ENCODE data around the genes SPRYD4, GLS2, ATP5F1B and RDH16.

DNA sequence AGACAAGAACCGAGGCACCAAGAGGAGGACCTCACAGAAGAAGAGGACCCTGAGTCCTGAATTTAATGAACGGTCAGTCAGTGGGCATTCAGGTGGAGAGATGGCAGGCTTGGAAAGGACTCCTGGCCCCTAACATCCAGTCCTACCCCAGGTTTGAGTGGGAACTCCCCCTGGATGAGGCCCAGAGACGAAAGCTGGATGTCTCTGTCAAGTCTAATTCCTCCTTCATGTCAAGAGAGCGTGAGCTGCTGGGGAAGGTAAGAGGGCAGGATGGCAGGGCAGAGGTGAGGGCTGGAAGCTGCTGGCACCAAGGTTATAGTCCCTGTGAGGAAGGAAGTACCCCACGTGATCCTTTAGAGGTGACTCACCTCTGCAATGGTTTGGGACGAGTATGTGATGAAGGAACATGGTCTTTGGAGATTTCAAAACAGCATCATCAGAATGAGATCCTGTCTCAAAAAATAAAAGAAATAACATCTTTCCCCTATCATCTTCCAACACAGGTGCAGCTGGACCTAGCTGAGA, 9.2 kb upstream of the MYL6B start:
- PRO-cap = no peak

DNA sequence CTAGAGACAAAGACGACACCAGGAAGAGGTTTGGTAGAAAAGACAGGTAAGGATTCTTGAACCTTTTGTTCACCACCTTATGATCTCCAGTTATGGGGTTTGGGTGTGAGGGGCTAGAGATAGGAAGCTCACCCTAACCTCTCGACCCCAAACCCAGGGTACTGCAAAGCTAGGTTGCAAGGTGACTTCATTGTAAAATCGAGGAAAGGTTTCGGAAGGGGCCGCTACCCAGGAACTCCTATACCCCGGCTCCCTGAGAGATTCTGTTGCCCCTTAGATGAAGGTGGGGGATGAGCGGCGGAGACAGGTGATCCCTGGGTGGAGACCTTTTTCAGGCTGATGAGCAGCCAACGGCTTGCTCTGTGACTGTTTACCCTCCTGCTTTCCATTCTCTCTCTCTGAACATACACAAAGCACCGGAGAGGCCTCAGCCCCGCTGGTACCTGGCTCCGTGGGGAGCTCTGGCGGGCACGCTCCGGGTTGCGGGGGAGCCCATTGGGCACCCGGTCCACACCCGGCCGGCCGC, 712 bp downstream of the SMARCC2 start:
- PRO-cap = no peak

GRCh38 chr12:56220528-56221119, 1.1 kb downstream of the RNF41 start:
- PRO-cap = no peak

GRCh38 chr12:56300839-56301495, 837 bp upstream of the CS start:
- PRO-cap = no peak

DNA sequence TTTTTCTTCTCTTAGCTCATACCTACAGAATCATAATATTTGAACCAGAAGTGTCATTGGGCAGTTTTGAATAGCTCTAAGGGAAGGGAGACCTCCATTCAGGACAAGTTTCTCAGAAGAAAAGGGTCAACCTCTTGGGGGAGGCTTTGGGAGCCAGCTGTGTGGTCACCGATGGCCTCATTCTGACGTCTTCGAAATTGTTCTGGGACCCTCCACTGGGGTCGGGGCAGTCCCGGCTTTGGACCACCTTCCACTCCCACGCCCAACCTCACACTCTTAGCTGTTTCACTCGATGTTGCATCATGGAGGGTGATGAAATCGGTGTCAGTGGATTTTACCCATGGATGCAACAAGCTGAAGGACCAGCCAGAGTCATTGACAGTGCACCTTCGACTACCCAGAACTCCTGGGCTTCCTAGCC, 1.1 kb upstream of the IL23A start:
- PRO-cap = no peak

DNA sequence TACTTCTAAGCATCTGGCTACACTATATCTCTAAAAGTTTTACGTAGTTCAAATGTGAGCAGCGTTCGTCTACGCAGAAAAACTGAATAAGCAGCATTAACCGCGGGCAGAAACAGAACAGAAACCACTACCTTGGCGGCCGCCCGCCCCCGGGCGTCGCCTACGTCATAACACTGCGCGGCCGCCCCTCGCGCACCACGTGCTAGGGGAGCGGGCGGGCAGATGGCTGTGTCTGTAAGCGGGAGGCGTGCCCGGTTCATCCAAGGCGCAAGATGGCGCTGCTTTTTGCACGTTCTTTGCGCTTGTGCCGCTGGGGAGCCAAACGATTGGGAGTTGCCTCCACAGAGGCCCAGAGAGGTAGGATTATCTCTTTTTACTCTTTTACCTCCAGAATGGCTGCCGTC, at the start of gene SPRYD4:
Gene SPRYD4 (plus strand): TSS at position 259 of the 404 bp plus-strand sequence.
- PRO-cap = bidirectional peak, plus-strand start at position 259 of the sequence, minus-strand start at position 119 of the sequence

GRCh38 chr12:56469637-56470060, 1.3 kb downstream of the SPRYD4 start:
- PRO-cap = no peak

DNA sequence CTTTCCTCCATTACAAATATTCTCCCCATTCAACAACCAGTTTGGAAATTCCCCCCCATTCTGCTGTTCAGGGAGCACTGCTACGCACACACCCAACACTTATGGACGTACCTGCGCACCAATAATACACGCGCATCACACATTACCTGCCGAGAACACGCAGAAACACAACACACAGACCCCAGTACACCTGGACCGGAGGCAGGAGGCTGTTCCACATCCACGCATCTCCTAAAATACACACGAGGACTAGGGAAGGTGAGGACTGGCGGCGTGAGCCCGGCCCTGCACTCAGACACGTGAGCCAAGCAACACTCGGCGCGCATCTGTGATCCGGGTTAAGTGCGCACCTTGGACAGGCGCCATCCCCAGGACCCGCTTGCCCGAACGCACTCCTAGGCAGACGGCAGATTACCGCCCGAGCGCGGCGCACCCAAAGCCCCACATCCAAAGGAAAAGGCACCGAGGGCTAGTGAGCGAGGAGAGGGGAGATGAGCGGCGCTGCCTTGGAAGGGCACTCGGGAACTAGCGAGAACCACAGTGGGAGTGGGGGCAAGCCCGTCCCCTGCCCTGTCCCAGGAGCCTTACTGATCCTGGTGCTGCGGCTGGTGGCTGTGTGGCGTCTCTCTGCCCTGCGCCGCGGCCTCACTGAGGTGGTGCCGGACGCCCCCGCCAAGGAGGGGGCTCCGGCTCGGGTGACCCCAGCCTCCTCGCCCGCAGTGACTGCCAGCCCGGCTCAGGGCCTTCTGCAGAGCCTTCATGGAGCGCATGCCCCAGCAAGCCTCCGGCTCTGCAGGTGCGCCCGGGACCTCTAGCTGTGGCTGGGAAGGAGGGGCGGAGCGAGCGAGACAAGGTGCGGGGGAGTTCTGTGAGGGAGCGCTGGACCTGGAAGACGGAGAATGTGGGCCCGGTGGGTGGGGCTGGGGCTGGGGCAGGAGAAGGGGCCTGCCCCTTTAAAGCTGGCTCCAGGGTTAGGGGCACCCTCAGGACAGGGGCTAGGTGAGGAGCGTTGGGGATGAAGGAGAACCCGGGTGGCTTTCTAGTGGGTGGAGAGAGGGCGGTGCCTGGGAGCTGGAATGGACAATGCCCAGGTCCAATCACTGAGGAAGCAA, at the start of gene GLS2:
Gene GLS2 (minus strand): TSS at position 813 of the 1,112 bp plus-strand sequence.
- PRO-cap = bidirectional peak, plus-strand start outside the sequence, minus-strand start at position 1,041 of the sequence

DNA sequence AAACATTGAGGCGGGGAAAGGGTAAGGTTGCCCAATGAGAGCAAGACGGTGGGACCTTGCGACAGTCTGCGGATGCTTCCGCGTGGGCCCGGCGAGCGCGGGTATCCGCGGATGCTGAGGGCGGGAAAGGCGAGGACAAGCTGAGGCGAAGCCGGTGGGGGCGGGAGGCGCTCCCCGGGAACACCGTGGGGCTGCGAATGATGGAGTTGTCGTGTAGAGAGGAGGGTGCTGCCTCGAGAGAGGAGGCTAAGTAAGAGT, 429 bp upstream of the GLS2 start:
- PRO-cap = bidirectional peak, plus-strand start at position 94 of the sequence, minus-strand start outside the sequence

DNA sequence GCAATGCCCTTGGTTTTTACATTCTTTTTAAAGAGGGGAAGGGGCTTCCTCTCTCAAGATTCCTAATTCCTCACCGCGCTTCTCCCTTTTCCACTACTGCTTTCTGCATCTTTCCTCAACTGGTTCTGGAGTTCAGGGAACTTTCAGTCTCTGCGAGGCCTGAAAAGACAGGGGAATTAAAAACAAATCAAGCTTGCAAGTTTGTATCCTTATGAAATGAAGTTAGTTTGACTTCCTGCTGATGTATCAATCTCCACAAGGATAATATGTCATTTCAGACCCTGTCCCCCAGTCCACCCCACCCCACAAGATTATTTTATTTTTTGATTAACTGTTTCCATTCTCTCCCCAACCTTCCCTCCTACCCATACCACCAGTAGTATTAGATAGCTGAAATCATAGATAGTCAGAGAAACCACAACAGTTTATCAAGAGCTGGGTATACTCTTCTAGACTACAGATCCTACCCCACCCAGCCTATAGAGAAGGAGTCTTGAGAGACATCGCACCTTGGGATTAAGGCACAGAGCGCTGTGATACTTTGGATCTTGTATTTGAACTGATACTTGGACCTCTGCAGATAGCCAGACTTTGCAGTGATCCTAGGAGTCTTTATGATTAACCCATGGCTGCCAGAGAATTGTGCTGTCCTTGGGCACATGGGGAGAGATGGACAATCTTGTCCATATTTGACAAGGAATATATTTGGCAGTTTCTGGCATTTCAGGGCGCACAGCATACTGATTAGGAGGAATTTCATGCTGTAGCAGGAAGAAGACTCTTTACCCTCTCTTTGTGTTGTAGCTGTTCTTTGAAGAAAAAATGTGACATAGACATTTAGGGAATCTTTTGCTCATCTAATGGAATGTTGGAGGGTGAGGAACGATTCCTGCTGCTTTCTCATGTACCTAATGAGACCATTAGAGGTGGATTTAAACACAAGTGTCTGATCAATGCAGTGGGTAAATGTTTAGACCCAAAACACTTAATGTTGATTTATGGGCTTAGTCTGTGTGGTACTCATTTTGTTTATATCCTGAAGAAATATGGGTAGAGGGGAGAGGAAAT, 856 bp downstream of the RBMS2 start:
- PRO-cap = no peak

DNA sequence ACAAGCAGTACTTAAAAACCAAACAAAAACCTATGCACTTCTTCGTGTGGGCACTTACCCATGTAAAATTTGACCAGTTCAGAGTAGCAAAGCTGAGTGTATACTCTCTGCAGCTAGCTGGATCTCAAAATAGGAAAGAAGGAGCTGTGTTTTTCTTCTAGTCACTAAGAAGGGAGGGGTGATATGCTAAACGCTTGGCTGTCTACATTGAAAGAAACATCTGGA, 20.0 kb downstream of the RBMS2 start:
- PRO-cap = no peak

DNA sequence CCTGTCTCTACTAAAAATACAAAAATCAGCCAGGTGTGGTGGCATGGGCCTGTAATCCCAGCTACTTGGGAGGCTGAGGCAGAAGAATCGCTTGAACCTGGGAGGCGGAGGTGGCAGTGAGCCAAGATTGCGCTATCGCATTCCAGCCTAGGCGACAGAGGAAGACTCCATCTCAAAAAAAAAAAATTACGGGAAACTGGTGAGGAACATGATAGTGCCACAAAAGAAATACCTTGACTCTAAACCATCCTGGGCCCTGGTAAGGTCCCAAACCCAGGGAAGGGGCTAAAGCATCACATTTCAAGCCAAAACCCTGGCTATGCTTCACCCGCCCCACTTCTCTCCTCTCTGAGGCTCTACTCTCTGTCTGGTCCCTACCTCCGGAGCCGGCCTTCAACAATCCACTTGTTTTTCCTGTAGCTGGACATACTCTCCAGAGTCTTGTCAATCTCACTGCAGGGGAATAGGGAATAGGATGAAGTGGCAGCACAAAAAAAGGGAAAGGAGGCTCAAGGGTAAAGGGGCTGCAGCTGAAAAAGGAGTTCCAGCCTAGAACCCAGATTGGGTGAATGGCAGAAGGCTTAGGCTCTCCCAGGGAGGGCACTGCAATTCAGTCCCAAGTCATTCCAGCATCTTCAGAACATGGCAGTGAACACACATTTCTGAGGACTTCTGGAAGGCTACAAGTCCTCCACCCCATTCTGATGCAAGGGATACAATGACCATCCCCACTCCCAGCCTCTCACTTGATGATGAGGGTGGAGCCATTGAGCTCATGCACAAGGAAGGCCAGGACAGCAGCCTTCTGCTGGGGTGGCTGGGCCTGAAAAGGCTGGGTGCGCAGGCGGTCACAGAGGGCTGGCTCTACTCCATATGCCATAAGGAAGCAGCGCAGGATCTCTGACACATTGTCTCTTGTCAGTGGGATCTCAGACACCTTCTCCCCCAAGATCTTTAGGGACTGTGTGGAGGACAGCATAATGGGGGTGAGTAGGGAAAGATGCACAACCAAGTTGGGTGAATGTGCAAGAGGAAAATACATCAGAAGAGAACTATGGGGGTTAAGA, 26.0 kb downstream of the BAZ2A start:
- PRO-cap = no peak

GRCh38 chr12:56645183-56646141, at the start of gene ATP5F1B:
ATP5F1B (minus strand) TSS chr12:56645984.
- PRO-cap = bidirectional peak, plus-strand start at chr12:56646361, minus-strand start at chr12:56645963

GRCh38 chr12:56646142-56646680, 427 bp upstream of the ATP5F1B start:
- PRO-cap = bidirectional peak, plus-strand start at chr12:56646361, minus-strand start at chr12:56645963

GRCh38 chr12:56724582-56724910, 553 bp downstream of the NACA start:
- PRO-cap = no peak

- PRO-cap = no peak
Measured at GRCh38 chr12:56956960-56958158, at the start of gene RDH16. RDH16 (minus strand) TSS chr12:56957608.

- PRO-cap = no peak
Measured at GRCh38 chr12:56996548-56996966, 2.3 kb downstream of the GPR182 start.

- PRO-cap = no peak
Measured at GRCh38 chr12:56996967-56997531, 2.8 kb downstream of the GPR182 start.

DNA sequence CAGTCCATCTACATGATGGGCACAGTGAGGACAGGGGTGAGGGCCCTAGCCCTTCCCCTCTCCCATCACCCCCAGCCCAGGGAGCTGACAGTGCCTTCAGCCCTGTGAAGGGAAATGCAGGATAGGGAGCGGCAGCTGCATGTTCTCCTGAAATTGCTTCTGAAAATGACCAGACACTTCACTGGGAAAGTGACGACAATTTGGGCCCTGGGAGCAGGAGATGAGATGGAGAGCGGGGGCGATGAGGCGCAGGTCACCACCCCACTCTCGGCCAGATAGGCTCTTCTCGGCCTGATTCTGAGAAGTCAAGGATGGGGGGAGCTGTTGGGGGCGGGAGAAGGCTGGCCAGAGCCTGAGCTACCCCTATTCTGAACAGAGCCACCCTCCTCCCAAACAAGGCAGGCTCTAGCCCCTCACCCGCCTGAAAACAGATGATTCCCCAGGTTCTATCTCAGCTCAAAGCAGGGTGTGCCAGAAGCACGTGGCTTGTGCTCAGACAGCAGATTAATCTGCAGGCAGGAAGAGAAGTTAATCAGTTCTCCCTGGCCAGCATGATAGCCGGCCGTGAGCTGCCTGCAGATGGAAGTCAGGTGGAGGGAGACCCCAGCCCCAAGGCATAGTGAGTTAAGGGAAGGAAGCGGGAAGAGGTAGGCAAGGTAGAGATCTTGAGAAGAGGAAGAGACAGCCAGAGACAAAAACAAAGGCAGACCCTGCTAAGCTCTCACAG, 10.7 kb upstream of the TAC3 start:
- PRO-cap = no peak

DNA sequence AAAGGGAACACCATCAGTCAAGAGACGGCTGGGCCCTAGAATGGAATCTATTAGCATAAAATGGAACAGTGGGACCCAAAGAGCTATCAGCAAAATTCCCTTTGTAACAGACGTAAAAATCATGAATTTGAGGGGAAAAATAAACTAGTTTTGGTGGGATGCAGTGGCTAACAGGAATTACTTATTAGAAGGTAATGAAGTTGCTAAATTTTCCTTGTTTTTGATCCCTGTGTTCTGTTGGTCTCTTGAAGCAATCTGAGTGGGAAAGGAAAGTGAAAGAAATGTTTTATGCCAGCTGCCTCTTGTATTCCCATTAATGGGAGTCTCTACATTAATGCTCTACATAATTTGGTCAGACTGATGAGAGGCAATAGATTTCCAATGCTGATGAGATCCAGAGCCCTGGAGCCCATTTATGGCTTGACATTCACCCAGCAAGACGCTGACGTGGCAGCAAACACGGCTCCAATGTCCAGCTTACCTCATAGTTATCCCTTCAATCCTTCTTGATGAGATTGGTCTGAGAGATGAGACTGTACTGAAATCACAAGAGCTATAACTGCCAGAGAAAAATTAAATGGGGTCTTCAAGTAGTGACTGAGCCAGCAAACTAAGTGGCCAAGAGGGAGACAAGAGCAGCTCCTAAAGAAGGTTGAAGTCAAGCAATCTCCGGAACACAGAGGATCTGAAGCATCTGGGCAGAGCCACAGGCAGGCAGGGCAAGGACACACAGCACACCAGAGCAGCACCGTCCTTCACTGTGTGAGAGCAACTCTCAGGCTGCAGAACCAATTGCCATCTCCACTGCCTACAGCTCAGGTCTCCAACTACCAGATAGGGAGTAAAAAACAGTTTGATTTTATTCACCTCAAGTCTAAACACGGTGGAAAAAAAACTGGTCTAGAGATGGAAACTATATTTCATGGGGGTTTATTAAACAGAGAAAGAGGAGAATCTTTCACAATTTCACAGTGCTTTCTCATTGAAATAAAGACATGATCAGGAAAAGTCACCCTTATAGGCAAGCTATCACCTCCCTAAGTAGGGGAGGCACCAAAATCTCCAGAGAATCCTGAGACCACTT, 7.2 kb upstream of the MYO1A start:
- PRO-cap = no peak

All from left cardiac atrium (tissue), 1 donor.